Endometrial microvascular endothelial cells (primary cell): ENCODE measurements around a stretch of chr6.

DNA sequence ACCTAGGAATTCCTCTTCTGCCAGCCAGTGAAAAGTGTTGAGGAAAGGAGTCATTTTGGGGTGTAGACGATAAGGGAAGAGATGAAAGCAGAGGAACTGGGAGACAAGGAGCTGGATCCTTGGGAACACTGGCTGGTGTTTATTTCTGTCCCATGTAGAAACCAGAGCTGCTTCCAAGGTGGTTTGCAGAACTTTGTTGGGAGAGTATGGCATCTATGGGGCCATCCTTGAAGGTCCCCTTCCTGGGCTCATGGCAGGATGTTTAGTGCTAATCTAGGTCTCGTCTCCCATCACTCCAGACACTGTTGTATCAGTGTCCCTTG lies 1.8 kb downstream of the SRF start:
- RAMPAGE, long total RNA = no peak

GRCh38 chr6:43175715-43176241 lies 4.7 kb downstream of the SRF start:
- RAMPAGE, long total RNA = no peak

- RAMPAGE, long total RNA = no peak
Measured at GRCh38 chr6:43179828-43180328, 2.1 kb upstream of the CUL9 start.

GRCh38 chr6:43180329-43181012 lies 1.5 kb upstream of the CUL9 start:
- RAMPAGE, long total RNA = no peak

DNA sequence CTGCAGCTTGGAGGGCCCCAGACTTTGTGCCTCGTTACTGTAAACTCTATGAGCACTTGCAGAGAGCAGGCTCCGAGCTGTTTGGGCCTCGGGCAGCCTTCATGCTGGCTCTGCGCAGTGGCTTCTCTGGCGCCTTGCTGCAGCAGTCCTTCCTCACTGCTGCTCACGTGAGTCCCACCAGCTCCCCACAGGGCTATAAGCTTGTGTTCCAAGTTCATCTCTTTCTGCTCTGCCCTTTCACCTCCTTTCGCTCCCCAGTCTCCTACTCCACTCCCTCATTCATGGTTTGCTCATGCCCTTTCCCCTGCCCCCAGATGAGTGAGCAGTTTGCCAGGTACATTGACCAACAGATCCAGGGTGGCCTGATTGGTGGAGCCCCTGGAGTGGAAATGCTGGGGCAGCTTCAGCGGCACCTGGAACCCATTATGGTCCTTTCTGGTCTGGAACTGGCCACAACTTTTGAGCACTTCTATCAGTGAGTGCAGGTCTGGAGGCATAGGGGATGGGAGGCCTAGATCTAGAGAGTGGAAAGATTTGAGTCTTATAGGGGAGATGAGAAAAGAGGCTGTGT lies 23.0 kb downstream of the CUL9 start:
- RAMPAGE, long total RNA = no peak

GRCh38 chr6:43247171-43247869 lies 4.0 kb downstream of the TTBK1 start:
- RAMPAGE, long total RNA = no peak

- RAMPAGE, long total RNA = no peak
Measured at GRCh38 chr6:43267643-43268129, 24.4 kb downstream of the TTBK1 start.

- RAMPAGE, long total RNA = no peak
Measured at GRCh38 chr6:43428031-43428482, 716 bp downstream of the ABCC10 start.

DNA sequence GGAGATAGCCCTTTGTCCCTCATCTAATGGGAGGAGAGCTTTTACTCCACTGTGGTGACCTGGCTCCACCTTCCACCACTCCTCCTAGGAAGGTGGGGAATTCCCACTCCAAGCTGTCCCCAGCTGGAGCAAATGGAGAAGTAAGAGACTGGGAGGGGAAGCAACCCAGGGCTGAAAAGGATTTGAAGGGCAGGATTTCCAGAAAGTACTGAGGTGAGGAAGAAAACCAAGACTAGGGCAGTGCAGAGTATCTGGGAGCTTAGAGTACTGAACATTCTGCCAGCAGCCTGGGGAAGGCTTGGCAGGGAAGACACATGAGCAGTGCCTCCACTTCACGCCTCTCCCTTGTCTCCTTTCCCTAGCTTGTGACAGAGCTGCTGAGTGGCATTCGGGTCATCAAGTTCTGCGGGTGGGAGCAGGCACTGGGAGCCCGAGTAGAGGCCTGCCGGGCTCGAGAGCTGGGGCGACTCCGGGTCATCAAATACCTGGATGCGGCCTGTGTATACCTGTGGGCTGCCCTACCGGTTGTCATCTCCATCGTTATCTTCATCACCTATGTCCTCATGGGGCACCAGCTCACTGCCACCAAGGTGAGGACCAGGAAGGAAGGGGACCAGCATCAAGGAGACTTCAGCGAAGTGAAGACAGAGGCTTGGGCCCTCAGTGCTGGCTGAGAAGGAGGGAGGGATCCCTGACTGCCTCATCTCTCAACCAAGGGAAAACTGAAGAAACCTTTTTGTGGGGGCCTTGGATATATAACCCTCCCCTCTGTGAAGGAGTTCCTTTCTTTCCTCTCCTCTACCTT lies 7.1 kb downstream of the ABCC10 start:
- RAMPAGE, long total RNA = no peak

DNA sequence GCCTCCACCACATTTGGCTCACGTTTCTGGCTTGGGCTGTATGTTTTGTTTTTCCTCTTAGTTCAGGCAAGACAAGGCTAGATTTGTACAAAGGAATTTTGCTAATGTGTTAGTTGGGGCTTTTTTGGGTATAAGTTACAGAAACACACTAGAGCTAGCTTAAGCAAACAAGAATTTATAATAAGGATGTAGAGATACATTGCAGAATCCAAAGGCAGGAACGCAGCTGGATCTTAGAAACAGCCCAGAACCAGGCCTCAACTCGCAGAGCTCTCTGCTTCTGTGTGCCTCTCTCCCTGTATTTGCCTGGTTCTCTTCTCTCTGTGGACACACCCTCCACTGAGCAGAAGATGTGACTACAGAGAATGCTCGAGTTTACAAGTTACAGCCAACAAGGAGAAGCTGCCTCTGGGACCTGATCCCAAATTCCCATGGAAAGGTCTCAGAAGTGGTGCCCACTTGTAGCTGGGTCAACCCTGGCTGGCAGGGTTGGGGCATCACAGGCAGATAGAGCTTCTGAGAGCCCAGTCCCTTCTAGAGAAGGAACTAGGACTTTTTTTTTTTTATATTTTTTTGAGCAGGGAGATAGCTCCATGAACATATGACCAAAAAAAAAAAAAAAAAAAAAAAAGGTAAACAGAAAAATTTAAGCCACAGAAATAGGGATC lies 9.6 kb downstream of the ABCC10 start:
- RAMPAGE, long total RNA = no peak

GRCh38 chr6:43620405-43621254 lies 8.4 kb downstream of the GTPBP2 start:
- RAMPAGE, long total RNA = no peak

GRCh38 chr6:43686605-43687419 lies 779 bp downstream of the MRPS18A start:
- RAMPAGE, long total RNA = no peak

- RAMPAGE, long total RNA = no peak
Measured at GRCh38 chr6:43714746-43715567, 27.4 kb upstream of the MRPS18A start.

- RAMPAGE, long total RNA = no peak
Measured at GRCh38 chr6:43725087-43725647, 37.6 kb upstream of the MRPS18A start.

- RAMPAGE, long total RNA = no peak
Measured at GRCh38 chr6:43769067-43769571, 892 bp upstream of the VEGFA start.

GRCh38 chr6:43778740-43779624 lies 9.0 kb downstream of the VEGFA start:
- RAMPAGE, long total RNA = no peak

- RAMPAGE, long total RNA = no peak
Measured at GRCh38 chr6:43840837-43841068, 70.7 kb downstream of the VEGFA start.

GRCh38 chr6:43895445-43895760 lies 125.4 kb downstream of the VEGFA start:
- RAMPAGE, long total RNA = no peak

DNA sequence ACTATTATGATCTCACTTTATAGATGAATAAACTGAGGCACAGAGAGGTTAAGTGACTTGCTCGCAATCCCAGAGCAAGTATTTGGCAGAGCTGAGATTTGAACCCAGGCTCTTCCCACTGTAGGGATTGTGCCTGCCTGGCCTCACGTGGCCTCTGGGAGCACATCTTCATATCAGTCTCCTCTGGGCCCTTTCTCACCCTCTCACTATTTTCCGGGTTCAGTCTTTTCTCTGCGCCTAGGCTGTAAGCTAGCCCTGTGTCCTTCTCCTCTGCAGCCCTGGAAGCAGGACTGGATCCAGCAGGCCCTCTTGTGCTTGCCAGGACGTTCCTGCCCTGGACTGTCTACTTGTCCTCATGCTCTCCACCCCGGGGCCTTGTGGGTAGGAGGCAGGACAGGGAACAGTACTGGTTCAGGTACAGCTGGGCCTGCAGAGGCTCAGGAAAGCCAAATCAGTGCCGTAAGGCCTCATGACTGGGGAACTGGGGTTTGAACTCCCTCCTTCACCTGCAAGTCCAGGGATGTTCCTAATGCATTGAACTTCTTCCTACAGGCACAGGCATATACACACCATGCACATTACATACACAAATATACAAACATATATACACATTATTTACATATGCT lies 139.7 kb downstream of the VEGFA start:
- RAMPAGE, long total RNA = no peak

GRCh38 chr6:43913549-43913964 lies 143.5 kb downstream of the VEGFA start:
- RAMPAGE, long total RNA = no peak